ENCODE measurements around the genes RAVER1 and S1PR5.

DNA sequence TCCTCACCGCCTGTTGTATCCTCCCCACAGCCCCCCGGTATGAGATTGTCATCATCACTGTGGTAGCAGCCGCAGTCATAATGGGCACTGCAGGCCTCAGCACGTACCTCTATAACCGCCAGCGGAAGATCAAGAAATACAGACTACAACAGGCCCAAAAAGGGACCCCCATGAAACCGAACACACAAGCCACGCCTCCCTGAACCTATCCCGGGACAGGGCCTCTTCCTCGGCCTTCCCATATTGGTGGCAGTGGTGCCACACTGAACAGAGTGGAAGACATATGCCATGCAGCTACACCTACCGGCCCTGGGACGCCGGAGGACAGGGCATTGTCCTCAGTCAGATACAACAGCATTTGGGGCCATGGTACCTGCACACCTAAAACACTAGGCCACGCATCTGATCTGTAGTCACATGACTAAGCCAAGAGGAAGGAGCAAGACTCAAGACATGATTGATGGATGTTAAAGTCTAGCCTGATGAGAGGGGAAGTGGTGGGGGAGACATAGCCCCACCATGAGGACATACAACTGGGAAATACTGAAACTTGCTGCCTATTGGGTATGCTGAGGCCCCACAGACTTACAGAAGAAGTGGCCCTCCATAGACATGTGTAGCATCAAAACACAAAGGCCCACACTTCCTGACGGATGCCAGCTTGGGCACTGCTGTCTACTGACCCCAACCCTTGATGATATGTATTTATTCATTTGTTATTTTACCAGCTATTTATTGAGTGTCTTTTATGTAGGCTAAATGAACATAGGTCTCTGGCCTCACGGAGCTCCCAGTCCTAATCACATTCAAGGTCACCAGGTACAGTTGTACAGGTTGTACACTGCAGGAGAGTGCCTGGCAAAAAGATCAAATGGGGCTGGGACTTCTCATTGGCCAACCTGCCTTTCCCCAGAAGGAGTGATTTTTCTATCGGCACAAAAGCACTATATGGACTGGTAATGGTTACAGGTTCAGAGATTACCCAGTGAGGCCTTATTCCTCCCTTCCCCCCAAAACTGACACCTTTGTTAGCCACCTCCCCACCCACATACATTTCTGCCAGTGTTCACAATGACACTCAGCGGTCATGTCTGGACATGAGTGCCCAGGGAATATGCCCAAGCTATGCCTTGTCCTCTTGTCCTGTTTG lies 1.3 kb upstream of the ICAM4 start:
- PRO-cap: no peak

DNA sequence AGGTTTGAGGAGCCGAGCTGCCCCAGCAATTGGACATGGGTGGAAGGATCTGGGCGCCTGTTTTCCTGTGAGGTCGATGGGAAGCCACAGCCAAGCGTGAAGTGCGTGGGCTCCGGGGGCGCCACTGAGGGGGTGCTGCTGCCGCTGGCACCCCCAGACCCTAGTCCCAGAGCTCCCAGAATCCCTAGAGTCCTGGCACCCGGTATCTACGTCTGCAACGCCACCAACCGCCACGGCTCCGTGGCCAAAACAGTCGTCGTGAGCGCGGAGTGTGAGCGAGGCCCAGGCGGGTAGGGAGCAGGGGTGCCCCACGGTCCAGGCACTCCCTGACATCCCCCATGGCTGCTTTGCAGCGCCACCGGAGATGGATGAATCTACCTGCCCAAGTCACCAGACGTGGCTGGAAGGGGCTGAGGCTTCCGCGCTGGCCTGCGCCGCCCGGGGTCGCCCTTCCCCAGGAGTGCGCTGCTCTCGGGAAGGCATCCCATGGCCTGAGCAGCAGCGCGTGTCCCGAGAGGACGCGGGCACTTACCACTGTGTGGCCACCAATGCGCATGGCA lies 4.4 kb downstream of the ICAM5 start:
- PRO-cap: unidirectional peak, minus-strand start at position 271 of the sequence

GRCh38 chr19:10318145-10318438 lies 2.3 kb upstream of the FDX2 start:
- PRO-cap: no peak

GRCh38 chr19:10332955-10334003 lies at the start of gene RAVER1:
RAVER1 (minus strand) TSS chr19:10333529.
- PRO-cap: bidirectional peak, plus-strand start at chr19:10333326, minus-strand start at chr19:10333191; bidirectional peak, plus-strand start at chr19:10333709, minus-strand start at chr19:10333529

GRCh38 chr19:10395996-10396251 lies 7.4 kb downstream of the CDC37 start:
- PRO-cap: no peak

DNA sequence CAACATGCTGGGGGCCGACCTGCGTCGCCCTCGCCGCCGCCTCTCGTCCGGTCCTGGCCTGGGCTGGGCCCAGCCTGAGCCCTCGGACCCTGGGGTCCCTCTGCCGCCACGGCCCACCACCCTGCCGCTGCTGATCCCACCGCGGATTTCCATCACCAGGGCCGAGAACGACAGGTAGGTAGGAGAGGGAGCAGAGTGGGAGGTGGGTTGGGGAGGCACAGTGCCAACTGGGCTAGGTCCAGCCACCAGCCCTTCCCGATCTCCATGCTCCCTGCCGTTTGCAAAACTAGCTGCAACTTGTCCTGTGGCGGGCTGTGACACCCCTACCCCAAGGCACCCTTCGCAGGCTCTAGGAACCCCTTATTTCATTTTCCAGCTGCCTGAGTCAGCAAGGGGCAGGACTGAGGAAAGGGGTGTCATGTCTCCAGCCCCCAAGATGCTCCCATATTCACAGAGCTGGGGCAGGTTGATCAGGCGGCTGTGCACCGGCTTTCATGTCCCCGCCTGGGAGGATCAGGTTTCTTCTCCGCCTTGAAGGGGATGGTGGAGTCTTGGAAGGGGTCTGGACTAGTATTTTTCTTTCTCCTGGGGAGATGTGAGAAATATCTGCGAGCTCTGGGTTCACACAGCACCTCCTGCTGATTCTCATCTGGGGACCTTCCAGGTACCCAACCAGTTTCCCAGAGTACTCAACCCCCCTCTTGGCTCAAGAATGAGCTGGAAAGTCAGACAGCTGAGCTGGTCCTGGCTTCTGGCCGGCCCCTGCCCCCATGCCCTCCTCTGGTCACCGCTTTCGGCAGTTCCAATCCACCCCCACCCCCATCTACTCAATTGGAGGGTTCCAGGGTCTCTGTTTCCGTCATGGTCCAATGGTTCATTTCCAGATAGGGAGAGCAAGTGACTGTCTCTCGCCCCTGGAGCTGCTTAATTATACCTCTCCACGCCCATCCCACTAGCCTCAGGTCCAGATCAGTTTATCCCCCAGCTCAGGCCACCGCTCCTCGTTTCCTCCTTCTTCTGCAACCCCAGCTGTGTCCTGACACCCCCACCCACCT lies 2.3 kb upstream of the PDE4A start:
- PRO-cap: no peak

- PRO-cap: unidirectional peak, plus-strand start at chr19:10479253
These were observed 24.4 kb downstream of the KEAP1 start for GRCh38 chr19:10478321-10479585.

DNA sequence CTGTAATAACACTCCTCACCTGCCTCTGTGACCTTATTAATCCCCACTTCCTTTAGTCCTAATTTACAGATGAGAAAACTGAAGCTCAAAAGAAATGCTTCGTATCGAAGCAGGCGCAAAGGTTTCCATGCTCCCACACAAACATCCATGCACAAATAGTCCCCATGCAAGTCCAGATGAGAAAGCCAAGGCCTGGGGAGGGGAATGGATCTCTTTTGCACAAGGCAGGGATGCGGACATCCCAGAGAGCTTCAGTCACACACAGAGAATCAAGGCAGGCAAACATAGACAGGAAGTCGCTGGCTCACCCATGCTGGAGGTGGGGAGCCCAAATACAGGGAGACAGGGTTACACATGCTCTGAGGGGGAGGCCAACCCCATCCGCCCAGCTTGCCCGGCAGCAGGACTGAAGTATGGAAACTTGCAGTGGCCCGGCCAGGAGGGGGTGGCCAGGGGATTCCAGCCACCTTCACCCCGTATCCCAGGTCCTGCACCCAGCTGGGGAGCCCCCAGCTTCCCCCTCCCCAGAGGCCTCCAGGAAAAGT lies 442 bp downstream of the S1PR5 start:
- PRO-cap: no peak

- PRO-cap: bidirectional peak, plus-strand start at chr19:10517710, minus-strand start at chr19:10517447
These were observed at the start of gene S1PR5 for GRCh38 chr19:10517278-10517824. S1PR5 (minus strand) TSS chr19:10517447.

DNA sequence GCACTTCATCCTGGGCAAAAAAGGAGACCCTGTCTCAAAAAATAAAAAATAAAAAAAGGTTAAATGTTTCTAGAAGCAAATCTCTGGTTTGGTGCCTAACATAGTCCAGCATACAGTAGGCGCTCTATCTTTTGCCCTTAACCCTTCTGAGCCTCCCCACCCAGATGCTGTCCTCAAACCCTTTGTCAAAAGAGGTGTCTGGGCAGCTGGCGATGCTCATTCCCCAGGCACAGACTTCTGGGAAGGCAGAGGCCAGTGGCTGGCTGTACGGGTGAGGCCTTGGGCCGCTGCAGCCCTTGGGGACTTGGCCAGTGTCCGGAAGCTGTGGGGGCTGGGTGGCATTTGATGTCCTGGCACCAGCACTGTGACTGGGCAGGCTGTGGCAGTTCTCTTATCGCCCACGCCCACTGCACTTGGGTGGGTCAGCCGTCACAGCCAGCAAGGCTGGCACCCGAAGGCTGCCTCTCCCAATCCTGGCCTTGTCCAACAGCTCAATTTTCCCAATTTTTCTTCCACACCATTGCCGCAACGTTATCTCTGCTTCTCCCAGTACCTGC lies 12.9 kb upstream of the SLC44A2 start:
- PRO-cap: no peak

DNA sequence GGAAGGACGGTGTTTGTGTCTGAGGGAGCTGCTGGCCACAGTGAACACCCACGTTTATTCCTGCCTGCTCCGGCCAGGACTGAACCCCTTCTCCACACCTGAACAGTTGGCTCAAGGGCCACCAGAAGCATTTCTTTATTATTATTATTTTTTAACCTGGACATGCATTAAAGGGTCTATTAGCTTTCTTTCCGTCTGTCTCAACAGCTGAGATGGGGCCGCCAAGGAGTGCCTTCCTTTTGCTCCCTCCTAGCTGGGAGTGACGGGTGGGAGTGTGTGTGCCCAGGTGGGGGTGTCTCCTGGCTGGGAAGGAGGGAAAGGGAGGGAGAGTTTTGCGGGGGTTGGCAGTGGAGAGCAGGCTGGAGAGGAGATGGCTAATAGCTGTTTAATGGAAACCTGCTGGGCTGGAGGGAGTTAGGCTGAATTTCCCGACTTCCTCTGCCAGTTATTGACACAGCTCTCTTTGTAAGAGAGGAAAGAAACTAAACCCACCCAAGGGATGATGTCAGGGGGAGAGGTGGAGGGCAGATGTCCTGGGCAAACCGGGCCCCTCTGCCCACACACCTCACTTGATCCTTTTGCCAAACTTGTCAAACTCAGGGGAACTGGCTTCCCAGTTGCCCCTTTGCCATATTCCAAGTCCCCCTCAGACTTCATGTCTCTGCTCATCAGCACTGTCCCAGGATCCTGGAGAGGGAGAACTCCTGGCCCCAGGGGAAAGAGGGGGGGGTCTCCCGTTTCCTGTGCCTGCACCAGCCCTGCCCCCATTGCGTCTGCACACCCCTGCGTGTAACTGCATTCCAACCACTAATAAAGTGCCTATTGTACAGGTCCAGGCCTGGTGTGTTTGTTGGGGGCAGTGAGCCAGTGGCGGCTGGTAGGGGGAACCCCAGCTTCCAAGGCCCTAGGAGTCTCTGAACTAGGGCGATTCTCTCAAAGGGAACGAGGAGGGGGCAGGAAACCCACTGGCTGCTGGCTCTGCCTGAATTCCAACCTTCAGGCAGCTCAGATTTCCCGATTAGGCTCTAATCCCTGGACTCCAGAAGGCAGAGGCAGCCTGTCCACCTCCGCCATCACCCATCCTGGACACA lies 10.1 kb upstream of the ILF3 start:
- PRO-cap: no peak

DNA sequence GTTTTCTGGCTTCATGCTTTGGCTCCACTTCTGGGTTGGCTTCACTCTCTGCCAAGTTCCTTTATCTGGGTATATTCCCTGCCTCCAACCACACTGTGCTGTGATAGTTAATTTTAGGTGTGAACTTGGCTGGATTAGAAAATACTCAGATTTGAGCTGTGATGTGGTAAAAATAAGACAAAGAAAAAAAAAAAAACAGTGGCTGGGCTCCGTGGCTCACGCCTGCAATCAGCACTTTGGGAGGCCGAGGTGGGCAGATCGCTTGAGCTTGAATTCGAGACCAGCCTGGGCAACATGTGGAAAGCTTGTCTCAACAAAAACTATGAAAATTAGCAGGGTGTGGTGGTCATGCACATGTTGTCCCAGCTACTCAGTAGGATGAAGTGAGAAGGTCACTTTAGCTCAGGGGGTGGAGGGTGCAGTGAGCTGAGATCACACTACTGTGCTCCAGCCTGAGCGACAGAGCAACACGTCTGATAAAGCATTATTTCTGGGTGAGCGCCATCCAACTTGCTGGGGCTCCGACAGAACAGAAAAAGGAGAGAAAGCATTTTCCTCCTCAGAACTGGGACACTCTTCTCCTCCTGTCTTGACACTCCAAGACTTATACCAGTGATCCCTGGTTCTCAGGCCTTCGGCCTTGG lies 7.4 kb upstream of the ILF3 start:
- PRO-cap: no peak

- PRO-cap: bidirectional peak, plus-strand start at chr19:10712795, minus-strand start at chr19:10712626; bidirectional peak, plus-strand start at chr19:10713632, minus-strand start at chr19:10713422
These were observed 5.0 kb upstream of the DNM2 start for GRCh38 chr19:10712546-10713515.

DNA sequence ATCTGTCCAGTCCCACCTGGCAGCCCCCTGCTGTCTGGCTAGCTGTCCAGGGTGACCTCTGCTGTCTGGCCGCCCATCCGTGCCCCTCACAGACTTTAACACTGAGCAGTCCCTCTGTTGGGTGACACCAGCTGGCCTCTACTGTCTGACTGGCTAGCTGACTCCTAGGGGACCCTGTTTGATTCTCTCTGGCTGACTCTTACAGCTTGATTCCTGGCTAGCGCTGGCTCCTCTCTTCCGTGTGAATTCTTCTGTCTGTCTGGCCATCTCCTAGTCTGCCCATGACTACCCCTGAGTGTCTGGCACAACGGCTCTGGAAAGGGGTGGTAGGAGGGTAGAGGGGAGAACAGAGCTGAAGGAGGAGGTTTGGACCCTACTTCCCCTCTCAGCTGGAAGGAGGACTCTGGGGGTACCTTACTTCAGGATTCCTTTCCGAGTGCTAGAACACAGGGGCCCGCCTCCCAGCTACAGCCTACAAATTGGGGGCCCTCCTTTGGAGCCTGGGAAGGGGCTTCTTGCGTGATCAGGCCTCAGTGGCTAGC lies 1.1 kb downstream of the DNM2 start:
- PRO-cap: unidirectional peak, minus-strand start at position 151 of the sequence

- PRO-cap: no peak
These were observed 45.7 kb downstream of the DNM2 start for GRCh38 chr19:10763343-10764124.

- PRO-cap: bidirectional peak, plus-strand start at chr19:10817608, minus-strand start at chr19:10817573
These were observed 18.5 kb downstream of the TMED1 start for GRCh38 chr19:10817220-10818180.

- PRO-cap: no peak
These were observed 8.1 kb downstream of the YIPF2 start for GRCh38 chr19:10920321-10920779.

- PRO-cap: unidirectional peak, minus-strand start at chr19:11058343
These were observed 30.9 kb upstream of the LDLR start for GRCh38 chr19:11058155-11058971.

- PRO-cap: no peak
These were observed 24.1 kb downstream of the LDLR start for GRCh38 chr19:11113032-11114000.

GRCh38 chr19:11130944-11132113 lies 24.3 kb downstream of the SPC24 start:
- PRO-cap: no peak